Pericardium (tissue), 1 donor: ENCODE measurements around a stretch of chr20.

DNA sequence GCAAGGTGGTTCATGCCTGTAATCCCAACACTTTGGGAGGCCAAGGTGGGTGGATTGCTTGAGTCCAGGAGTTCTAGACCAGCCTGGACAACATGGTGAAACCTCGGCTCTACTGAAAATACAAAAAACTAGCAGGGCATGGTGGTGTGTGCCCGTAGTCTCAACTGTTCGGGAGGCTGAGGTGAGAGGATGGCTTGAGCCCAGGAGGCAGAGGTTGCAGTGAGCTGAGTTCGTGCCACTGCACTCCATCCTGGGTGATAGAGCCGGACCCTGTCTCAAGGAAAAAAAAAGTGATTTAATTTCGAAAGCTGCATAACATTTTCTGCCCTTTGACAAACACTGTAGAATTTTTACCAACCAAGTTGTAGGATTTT lies 6.3 kb downstream of the RNF114 start:
- RRBS, result no CpG with 5 or more reads among the region's 6 CpGs

- RRBS, result no CpG with 5 or more reads among the region's 7 CpGs
Observed at GRCh38 chr20:50121454-50122312, 8.7 kb upstream of the UBE2V1 start.

GRCh38 chr20:50138137-50139440 lies 14.9 kb downstream of the PEDS1 start:
- RRBS, result no CpG with 5 or more reads among the region's 35 CpGs

GRCh38 chr20:50187381-50188051 lies 3.1 kb upstream of the CEBPB start:
- RRBS, result no CpG with 5 or more reads among the region's 12 CpGs

- RRBS, result no CpG with 5 or more reads among the region's 6 CpGs
Observed at GRCh38 chr20:50194444-50194891, 3.8 kb downstream of the CEBPB start.

DNA sequence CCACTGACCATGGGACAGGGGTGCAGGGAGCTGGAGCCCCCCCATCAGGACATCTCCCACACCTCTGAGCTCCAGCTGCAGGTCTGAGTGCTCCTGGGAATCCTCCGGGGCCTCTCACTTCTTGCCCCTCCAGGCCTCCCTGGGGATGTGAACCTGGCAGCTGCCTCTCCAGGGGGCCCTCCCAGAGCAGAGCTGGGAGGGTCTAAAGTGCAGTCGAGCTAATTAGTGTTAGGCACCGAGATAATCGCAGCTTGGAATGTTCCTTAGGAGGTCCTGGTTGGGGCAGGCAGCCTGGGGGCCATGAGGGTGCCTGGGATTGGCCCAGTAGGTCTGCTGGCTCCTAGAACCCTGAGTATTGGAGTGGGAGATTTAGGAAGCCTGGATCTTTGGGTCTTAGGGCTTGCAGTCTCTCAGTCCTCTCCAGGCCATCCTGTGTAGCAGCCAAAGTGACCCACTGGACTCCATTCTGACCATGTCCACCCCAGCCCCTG lies 26.0 kb downstream of the CEBPB start:
- RRBS, result no CpG with 5 or more reads among the region's 4 CpGs

DNA sequence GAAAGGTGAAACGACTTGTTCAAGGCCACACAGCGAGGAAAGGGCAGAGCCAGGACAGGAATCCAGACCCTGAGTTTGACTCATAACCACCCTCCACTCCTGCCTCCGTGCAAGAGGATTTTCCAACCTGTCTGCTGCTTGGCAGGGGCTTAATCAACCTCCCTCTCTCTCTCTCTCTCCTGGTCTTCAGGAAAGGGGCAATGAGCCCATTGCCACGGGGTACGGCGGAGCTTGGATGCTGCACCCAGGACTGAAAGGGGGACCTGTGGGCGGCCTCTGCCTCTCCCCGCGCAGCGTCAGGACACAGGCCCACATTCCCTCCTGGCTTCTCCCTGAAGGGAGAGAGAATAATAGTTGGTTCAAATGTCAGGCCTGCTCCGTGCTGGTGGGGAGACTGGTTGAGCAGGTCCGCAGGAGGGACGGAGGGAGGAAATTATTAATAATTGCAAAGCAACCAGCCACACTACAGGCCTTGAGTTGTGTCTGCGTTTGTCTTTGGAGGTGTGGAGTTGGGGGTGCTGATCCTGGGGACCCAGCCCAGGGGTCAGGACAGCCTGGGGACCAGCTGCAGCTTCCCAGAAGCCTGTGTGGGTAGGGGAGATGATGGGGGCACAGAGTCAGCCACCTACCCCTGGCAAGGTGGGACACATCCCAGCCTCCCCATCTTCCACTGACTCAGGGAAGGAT lies 56.2 kb downstream of the CEBPB start:
- RRBS, result no CpG with 5 or more reads among the region's 14 CpGs

DNA sequence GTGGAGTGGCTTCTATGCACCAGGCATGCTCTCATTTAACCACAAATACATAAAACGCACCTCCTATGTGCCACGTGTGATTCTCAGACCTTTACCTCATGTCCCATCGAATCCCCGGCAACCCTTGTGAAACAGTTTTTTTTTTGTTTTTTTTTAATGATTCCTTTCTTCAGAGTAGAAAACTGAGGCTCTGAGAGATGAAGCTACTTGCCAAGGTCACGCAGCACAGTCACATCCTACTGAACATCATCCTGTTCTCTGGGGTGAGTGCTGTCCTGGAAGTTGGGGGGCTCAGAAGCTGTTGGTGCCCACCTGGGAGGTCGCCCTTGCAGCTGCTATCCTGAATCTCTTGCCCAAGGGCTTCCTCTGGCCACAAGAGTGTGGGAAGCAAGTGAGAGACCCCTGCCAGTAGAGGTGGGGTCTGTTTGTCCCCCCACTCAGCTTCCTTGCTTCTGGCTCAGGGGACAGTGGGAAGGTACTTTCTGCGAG lies 84.9 kb downstream of the CEBPB start:
- RRBS, result no CpG with 5 or more reads among the region's 7 CpGs

DNA sequence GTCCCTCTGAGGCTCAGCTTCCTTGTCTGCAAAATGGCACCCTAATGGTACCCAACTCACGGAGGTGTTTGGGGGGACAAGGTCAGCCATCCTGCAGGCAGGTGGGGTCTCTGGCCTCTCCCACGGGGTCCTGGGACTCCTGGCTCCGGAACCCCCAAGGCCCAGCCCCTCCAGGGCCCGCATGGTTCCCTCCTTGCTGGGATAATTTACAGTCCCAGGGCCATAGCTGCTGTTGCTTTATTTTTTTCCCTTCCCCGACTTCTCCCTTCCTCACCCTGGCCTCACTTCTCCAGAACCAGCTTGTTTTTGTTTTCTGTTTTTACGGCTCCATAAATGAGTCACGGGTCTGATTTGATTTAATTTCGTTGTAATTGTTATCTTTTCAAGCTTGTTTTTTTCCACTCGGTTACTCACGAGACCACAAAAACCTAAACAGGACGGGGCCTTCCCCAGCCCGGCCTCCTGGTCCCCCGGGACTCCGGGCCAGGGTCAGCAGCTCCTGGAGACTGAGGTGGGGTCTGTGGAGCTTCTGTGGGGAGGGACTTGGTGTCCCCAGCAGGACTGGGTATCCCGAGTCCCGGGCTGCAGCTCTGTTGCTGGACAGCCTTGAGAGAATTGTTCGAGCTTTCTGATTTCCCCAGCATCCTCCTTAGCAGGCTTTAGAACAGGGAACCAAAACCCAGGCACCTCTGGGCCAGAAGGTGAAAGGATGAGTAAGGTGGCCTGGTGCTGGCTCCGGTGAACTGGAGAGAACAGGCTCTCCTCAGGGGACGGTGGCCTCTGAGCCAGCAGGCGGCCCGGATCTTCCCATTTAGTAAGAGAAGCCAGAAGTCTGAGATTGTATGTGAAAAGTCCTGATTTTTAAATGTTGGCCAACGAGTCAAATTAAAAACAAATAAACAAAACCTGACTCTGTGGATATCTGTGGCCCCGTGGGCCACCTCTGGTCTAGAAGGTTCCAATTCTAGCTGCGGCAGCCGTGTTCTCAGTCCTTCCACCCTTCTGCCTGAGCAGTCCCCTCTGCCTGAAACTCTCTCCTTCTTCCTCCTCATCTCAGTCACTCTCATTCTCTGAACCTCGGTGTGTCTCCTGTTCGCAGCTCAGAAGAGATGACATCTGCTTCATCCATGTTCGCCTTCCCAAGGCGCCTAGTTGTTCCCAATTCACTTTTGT lies 95.0 kb downstream of the CEBPB start:
- RRBS, result 47% methylated on average over 7 of the region's 29 CpGs

- RRBS, result no CpG with 5 or more reads among the region's 12 CpGs
Observed at GRCh38 chr20:50321241-50321779, 130.7 kb downstream of the CEBPB start.

GRCh38 chr20:50345819-50346164 lies 155.2 kb downstream of the CEBPB start:
- RRBS, result no CpG with 5 or more reads among the region's 3 CpGs

GRCh38 chr20:50347630-50348283 lies 157.1 kb downstream of the CEBPB start:
- RRBS, result no CpG with 5 or more reads among the region's 13 CpGs

DNA sequence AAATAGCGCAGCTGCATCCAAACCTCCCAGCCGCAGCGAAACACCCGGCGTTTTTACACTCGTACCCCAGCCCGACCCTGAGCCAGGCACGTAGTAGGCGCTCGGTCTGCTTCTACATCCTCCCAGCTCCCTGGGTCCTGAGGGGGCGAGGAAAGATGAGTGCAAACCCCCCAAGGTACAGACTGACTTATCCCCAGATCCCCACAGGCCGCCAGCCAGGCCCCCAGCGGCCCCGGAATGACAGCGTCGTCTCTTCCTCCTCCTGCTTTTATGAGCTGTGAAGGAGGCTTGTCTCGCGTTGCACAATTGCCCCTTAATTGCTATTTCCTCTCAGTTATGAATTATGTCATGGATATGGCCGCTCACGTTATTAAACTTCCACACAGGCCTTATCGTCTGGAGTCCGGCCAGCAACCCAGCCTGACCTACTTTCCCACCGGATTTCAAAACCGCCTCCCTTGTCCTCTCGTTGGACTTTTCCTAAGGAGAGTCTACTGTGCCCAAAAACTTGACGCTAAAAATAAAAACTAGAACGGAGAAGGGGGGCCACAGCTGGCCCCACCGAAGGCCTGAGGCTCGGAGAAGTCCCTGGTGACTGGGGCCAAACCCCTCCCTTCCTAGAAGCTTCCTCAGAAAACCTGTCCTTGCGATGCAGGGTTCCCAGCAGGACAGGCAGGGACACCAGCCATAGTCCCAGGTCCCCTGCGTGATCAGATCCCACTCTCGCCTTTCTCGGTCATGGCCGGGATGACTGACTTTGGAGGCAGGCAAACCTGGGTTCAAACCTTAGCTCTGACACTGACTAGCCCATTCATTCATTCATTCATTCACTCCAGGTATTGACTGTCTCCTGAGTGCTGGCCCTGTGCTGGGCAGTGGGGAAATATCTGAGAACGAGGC lies 130.9 kb upstream of the PTPN1 start:
- RRBS, result 17% methylated on average over 3 of the region's 35 CpGs

- RRBS, result 58% methylated on average over 2 of the region's 13 CpGs
Observed at GRCh38 chr20:50389852-50390453, 120.2 kb upstream of the PTPN1 start.

- RRBS, result 56% methylated on average over 3 of the region's 20 CpGs
Observed at GRCh38 chr20:50394428-50395098, 115.6 kb upstream of the PTPN1 start.

DNA sequence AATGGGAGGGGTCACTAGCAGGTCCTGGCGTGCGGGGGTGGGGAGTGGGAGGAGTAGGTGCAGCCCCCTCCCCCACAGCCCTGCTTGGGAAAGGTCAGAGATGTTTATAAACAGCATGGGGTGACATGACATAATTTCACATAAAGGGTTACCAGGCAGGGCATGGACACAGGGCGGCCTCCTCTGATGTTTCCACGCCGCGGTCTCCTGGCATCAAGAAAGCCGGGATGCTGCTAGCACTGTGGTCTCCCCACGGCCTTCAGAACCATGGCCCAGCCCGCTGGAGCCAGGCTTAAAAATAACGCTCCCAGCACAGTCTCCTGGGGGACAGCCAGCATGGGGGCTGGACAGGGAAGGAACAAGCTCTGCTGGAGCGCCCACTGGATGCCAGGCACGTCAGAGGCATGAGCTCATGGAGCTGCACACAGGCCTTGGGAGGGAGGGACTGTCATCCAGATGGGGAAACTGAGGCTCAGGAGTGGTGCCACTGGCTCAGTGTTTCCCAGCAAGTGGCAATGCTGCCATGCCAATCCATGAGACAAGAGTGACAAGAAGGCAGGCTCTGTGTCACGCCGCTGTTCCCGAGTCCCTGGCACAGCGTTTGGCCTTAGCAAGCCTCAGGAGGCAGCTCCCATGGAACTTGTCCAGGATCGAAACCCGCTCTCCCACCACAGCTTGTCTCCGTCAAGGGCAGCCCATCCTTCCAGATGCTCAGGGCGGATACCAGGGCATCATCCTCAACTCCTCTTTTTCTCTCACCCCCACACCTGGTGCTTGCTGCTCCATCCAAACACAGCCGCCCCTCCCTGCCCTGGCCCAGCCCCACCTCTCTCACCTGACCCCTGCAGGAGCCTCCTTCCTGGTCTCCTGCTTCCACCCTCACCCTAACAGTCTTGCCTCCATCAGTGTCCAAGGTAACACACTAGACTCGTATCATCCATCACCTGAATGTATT lies 110.8 kb upstream of the PTPN1 start:
- RRBS, result no CpG with 5 or more reads among the region's 22 CpGs

DNA sequence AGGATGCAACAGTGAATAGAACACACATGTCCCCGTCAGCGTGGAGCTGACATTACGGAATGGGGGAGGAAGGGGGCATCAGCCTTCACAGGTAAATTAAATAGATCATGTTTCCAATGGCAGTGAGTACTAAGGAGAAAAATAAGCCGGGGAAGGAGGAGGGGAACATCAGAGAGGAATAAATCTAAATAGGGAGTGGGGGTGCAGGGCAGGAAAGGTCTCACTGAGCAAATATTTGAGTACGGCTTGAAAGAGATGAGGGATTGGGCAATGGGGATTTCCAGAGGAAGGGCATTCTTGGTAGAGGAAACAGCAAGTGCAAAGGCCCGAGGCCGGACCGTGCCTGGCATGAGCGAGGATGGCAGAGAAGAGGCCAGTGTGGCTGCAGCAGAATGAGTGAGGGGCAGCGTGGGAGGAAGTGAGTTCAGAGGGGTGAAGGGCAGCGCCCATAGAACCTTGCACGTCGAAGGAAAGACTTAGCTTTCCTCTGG lies 110.1 kb upstream of the PTPN1 start:
- RRBS, result no CpG with 5 or more reads among the region's 13 CpGs

DNA sequence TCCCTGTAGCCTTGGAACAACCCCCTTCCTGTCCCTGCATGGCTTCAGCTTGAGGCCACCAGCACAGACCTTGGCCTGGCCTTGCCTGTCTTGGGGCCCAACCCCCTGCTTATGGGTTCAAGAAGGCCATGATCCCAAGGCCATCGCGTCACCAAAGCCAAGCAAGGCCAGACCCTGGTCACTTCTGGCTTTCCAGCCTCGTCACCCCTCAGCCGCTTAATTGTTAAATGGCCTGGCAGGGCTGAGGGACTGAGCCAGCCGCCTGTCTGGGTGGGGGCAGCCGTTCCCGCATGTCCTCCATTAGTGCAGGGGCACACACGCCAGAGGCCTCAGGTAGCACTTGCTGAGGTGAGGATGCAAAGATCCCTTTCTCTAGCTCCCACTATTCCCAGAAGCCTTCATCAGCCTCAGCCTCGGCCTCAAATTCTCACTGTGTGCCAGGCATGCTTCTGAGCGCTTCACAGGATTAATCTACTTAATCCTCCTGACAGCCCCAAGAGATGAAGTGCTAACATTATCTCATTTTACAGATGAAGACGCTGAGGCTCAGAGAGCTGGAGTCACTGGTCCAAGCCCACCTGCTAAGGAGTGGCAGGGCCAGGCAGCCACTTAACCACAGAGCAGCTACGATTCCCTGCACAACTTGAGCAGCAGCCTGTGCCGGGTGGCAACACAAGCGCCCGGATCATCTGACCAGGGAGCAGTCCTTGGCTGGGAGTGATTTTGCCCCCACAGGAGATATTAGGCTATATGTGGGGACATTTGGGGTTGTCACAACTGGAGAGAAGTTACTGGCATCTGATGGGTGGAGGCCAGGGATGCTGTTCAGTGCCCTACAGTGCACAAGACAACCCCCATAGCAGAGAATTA lies 93.4 kb upstream of the PTPN1 start:
- RRBS, result no CpG with 5 or more reads among the region's 15 CpGs

DNA sequence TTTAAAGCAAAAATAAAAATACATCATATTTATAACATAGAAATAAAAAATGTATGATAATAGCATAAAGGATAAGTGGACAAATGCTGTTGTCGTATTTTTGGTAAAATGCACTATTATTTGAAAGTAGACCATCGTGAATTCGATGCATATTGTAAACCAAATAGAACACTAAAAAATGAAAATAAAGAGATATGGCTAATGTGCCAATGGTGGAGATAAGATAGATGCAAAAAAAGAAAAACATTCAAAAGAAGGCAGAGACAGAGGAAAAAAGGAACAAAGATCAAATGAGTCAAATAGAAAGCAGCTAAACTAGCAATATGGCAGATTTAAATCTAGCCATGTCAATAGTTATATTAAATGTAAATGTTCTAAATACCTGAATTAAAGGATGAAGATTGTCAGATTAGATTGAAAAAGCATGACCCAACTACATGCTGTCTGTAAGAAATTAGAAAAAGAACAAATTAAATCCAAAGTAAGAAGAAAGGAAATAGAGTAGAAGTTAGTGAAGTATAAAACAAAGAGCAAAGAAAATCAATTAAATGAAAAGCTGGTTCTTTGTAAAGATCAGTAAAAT lies 44.5 kb downstream of the PTPN1 start:
- RRBS, result no CpG with 5 or more reads among the region's 3 CpGs

DNA sequence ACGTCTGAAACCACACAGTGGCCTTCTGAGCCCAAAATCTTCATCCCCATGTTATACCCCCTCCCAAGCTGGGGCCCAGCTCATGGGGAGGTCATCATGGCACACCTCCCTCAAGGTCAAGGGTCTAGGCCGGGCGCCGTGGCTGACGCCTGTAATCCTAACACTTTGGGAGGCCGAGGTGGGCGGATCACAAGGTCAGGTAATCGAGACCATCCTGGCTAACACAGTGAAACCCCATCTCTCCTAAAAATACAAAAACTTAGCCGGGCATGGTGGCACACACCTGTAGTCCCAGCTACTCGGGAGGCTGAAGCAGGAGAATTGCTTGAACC lies 74.6 kb downstream of the RIPOR3 start:
- RRBS, result no CpG with 5 or more reads among the region's 10 CpGs